Parietal lobe (tissue), 2 donors: ENCODE measurements around a stretch of chr5.

DNA sequence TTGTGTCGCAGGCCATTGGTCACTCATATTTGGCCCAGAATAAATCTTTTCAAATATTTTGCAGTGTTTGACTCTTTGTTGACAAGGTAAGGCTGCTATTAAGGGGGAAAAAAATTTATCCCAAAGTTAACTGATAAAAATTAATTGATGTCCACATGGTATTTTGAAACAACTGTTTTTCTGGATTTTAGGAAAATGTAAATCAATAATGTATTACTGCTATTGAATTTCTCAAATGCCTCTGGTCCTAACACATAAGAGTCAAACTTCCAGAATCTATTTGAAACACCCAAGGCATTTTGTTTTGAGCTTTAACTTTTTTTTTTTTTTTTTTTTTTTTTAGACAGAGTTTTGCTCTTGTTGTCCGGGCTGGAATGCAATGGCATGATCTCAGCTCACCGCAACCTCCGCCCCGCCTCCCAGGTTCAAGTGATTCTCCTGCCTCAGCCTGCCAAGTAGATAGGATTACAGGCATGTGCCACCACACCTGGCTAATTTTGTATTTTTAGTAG is 75.9 kb downstream of the ALDH7A1 start:
- RAMPAGE, long total RNA, result no peak

GRCh38 chr5:126886941-126887677 is 110.2 kb downstream of the LMNB1 start:
- RAMPAGE, long total RNA, result no peak

DNA sequence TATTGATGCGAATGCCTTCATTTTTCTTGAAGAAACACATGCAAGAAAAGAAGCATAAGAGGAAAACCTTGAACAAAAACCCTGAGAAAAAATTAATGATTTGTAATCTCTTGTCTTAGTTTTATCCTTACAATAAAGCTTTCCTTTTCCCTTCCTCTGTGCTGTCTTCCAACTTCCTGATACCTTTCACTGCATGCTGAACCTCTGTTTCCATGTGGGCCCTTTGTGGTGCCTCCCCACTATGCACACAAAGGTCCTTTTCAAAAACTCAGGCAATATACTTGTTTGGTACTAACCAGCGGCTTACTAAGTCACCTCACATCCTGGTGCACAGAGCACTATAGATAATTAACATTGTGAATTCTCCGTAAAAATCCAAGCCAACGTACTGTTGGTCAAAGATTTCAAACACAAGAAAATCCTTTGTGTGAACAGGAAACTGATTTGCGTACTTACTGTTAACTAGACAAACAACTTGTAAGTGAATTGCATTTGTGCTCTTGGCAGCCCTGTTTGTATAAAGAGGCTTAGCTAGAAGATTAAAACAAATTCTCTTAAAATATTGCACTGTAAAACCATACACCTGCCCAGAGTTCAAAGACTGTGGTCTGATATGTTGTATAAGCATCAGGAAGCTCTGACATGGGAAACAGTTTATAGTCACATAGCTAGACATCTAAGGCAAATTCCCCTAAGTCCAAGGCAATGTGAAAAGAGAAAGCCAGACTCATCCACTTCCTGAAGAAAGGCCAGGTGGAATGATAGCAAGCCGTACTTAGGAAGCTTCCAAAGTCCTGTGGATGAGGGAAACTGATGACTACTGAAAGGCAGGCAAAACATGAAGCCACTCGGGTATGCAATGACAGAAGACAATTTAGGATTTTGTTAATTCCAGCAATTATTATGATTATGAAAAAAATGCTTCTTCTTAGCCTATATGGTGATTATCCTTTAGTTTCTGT is 125.1 kb upstream of the SLC12A2 start:
- RAMPAGE, long total RNA, result no peak

GRCh38 chr5:128022831-128023694 is 60.5 kb upstream of the SLC12A2 start:
- RAMPAGE, long total RNA, result no peak

GRCh38 chr5:128085364-128085956 is 1.9 kb downstream of the SLC12A2 start:
- RAMPAGE, long total RNA, result no peak

DNA sequence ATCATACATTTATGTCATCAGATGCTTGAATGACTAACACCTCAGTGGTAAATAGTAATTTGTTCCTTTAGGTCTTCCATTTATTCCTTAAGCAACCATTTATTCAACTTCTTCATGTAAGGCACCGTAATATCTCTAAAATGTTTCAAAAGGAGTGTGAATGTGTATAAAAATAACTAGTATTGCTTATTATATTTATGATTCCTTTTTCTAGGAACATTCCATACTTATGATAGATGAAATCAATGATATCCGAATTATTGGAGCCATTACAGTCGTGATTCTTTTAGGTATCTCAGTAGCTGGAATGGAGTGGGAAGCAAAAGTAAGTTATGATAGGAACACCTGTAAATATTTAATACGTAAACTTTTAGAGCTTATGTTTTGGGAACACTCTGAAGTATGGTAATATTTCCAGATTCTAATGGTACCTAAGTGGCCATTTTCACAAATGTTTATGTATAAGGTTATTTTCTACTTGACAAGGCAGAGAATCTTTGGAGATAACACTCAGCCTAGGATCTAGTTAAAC is 50.5 kb downstream of the SLC12A2 start:
- RAMPAGE, long total RNA, result no peak

GRCh38 chr5:128536212-128536673 is 1.8 kb downstream of the FBN2 start:
- RAMPAGE, long total RNA, result no peak

GRCh38 chr5:128536674-128536970 is 1.4 kb downstream of the FBN2 start:
- RAMPAGE, long total RNA, result no peak

- RAMPAGE, long total RNA, result no peak
These were observed 1.7 kb upstream of the ISOC1 start for GRCh38 chr5:129092856-129093218.

DNA sequence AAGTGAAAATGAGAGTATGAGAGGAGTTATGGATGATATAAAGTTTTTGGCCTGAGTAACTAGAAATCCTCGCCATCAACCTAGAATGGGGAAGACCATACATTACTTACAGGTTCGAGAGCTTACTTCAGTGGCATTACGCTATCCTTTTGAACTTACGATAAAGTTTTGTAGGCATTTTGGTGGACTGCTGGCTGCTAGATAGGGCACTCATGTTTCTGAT is 746 bp upstream of the CDC42SE2 start:
- RAMPAGE, long total RNA, result no peak

GRCh38 chr5:131280898-131281528 is 17.2 kb downstream of the CDC42SE2 start:
- RAMPAGE, long total RNA, result no peak

DNA sequence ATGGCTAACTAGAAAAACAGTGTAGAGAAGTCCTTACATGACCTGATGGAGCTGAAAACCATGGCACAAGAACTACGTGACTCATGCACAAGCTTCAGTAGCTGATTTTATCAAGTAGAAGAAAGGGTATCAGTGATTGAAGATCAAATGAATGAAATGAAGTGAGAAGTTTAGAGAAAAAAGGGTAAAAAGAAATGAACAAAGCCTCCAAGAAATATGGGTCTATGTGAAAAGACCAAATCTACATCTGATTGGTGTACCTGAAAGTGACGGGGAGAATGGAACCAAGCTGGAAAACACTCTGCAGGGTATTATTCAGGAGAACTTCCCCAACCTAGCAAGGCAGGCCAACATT is 81.4 kb downstream of the CDC42SE2 start:
- RAMPAGE, long total RNA, result no peak

- RAMPAGE, long total RNA, result no peak
These were observed 130.4 kb downstream of the CDC42SE2 start for GRCh38 chr5:131394174-131394815.

DNA sequence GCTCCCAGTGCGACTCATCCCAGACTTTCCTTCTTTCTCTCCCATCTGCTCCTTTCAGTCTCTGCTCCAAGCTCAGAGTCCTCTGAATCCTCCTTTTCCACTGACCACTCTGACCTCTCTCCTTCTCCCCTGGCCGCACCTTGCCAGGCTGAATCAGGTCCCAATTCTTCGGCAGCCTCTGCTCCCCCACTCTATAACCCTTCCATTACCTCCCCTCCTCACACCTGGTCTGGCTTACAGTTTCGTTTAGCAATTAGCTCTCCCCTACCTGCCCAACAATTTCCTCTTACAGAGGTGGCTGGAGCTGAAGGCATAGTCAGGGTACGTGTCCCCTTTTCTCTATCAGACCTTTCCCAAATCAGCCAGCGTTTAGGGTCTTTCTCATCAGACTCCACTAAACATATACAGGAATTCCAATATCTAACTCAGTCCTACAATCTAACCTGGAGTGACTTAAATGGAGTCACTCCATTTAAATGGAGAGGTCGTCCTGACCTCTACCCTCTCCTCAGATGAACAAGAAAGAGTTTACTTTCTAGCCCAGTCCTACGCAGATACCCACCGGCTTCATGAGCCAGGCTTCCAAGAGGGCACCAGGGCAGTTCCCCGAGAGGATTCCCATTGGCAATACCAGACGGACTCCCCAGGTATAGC is 61.9 kb downstream of the RAPGEF6 start:
- RAMPAGE, long total RNA, result no peak

DNA sequence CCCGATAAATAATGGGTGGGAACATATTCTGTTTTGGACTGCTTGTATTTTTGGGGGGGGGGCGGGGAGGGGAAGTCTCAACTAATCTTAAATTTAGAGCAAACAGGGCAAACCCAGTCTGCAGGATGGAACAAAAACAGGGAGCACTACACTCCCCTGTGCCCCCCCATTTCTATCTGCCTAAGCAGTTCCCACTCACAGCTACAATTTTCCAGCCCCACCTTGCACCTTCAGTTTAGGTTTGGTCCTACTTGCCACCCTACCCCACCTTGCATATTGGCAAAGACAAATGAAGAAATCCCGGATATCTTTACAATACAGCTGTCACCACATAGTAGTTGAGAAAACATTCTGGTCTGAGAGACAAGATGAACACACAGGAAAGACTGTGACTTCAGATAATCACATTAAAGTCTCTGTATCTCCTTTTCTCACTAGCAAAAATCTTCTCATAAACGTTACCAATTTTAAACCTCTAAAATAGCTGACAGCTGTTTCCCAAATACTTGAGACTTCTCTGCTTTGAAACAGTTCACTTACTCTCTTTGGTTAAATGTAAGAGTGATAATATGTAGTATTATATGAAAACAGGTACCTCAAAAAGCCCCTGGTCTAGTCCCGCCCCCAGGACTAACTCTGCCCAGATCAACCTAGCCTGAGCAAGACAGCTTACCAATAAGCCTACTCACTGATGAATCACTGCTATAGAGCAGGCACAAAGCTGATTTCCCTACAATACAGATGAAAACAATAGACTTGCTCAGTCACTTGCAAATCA is 5.2 kb upstream of the RAPGEF6 start:
- RAMPAGE, long total RNA, result no peak

GRCh38 chr5:131711870-131712756 is 77.1 kb upstream of the RAPGEF6 start:
- RAMPAGE, long total RNA, result no peak

- RAMPAGE, long total RNA, result no peak
These were observed 79.6 kb upstream of the RAPGEF6 start for GRCh38 chr5:131714548-131715047.

DNA sequence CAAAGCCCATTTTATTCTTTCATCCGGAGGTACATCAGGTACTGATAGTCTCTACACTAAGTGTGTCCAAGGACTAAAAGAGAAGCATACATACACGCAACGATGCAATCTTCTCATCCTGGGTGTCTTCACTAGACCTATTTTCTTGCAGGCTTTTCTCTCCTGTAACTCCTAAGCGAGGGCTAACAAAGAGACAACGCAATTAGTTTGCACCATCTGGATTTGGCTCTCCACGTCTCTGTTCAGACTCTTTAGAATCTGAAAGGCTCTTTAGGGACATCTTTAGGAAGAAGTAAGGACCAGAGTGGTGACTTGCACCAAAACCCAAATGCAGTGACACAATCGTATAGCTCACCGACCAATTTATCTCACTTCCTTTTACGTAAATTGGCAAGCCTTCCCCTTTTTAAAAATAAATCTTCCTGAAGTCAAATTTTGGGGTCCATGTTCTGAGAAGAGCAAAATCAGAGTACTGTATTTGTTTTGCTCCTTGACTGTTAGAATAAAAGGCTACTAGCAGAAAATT is 829 bp downstream of the MEIKIN start:
- RAMPAGE, long total RNA, result no peak

DNA sequence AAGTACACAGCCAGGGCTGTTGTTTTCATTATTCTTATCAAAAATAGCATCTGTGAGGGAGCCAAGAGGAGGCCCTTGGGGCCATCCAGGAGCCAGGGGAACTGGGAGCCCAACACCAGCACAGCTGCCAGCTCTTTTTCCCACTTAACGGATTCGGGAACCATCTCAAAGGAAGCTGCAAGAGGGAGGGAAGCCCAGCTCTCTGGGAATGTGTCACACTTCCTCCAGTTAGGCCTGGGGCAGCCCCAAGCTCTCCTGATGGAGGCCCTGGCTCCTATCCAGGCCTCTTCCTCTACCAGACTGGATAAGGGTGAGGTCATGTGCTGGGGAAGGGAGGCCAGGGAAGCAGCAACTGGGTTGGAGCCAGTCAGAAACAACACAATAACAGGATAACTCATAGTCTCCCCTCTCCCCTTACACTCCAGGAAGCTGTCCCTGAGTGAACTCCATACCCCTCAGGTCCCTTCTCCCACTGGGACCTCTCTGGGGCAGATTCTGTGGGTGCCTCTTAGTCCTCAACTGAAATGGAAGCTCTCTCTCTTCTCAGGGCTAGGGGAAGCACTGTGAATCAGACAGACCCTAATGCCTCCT is 12.8 kb downstream of the CSF2 start:
- RAMPAGE, long total RNA, result no peak

DNA sequence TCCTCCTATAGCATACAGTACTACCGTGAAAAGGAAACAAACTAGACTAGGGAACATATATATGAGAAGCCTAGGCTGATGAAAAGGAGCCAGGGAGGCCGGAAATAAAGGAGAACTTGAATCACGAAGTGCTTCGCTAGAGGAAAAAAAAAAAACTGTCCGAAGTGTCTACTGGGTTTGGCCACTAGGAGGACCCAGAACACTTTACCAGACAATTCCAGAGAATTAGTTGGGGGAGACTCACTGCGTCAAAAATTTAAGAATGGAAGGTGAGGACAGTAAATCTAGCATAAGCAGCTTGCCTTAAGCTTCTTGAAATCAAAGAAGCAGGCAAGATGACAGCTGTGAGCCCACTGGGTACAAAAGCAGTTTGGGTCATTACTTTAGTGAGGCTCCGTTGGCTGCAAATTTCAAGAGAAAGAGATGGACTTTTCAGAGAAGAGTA is 47.5 kb downstream of the P4HA2 start:
- RAMPAGE, long total RNA, result no peak